NT2/D1 (cell line): ENCODE measurements around a stretch of chr13.

- RRBS, 2 experiments: no CpG with 5 or more reads among the region's 10 CpGs
Measured at GRCh38 chr13:99425462-99425956, 75.8 kb upstream of the TM9SF2 start.

DNA sequence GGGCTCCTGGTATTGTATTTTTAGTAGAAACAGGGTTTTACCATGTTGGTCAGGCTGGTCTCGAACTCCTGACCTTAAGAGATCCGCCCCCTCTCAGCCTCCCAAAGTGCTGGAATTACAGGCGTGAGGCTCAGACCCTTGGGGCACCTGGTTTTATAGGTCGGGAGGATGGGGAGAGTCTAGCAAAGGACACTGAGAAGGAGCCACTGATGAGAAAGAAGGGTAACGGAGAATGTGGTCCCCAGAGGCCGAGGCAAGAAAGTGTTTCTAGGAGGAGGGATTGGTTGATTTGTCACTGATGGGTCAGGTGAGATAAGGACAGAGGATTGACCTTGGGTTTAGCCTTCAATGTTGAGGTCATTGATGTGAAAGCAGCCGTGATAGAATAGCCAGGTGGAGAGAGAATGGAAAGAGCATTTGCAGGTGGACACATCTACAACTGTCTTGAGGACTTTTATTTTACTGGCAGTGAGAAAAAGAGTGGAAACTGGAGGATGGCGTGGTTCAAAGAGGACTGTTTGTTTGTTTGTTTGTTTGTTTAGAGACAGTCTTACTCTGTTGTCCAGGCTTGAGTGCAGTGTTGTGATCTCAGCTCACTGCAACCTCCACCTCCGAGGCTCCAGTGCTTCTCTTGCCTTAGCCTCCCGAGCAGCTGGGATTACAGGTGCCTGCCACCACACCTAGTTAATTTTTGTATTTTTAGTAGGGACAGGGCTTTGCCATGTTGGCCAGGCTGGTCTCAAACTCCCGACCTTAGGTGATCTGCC, 23.6 kb downstream of the TM9SF2 start:
- RRBS, 2 experiments: no CpG with 5 or more reads among the region's 11 CpGs

GRCh38 chr13:99542681-99543464, 41.6 kb downstream of the TM9SF2 start:
- RRBS, 2 experiments: no CpG with 5 or more reads among the region's 8 CpGs

GRCh38 chr13:99895917-99896629, 75.5 kb downstream of the ZIC5 start:
- RRBS, 2 experiments: 95% methylated on average over 35 to 44 of the region's 84 CpGs

DNA sequence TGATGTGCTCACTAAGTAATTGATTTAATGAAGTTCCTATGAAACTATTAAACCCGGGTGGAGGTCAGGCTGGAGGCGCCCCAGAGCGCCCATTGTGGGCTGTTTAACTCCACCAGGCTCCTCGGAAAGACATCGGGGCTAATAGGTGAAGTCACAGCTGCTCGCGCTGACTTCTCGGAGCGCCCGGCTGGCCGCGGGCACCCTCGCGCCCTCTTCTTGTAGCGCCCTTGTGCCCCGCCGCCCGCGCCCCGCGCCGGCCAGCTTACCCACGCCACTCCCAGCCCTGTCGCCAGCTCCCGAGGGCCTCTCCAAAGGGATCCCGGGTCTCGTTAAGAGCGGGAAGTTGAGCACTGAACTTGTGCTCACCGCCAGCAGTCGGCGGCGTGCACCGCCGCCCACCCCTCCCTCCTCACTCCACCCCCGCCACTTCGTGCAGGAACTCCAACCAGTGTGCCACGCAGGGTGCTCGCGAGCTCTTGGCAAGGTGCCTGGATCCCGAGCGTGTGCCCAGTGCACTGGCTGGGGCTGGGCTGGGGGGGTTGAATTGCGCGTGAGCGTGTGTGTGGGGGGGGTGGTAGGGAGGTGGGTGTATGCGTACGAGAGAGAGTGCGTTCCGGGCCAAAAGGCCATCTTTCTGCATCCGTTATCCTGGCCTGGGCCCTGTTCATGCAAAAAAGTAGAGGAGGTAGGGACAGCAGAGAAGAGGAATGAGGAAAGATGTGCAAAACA, 14.6 kb downstream of the ZIC5 start:
- RRBS, 2 experiments: 1% methylated on average over 17 of the region's 49 CpGs

GRCh38 chr13:99979813-99980449, 1.7 kb upstream of the ZIC2 start:
- RRBS, 2 experiments: under 1 to 1% methylated on average over 21 of the region's 56 CpGs

DNA sequence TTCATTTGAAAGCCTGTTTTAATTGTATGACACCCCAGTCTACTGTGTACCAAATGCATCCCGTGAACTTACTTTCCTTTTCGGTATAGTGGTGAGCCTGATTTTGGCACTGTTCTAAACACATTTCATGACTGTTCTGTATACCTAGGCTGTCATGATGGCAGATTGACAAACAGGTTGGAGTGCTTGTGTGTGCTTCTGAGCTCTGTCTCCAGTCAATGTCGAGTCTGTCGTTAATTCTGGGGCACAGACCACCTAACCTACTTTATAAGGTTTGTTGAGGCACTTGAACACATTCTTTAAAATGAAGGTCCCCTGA, 806 bp downstream of the PCCA start:
- RRBS, 2 experiments: no CpG with 5 or more reads among the region's 4 CpGs

GRCh38 chr13:100129673-100129924, 40.7 kb downstream of the PCCA start:
- RRBS, 2 experiments: no CpG with 5 or more reads among the region's 2 CpGs

- RRBS, 2 experiments: 20 to 88% methylated on average over 6 of the region's 36 CpGs
Measured at GRCh38 chr13:100521019-100522243, 67.2 kb downstream of the GGACT start.

DNA sequence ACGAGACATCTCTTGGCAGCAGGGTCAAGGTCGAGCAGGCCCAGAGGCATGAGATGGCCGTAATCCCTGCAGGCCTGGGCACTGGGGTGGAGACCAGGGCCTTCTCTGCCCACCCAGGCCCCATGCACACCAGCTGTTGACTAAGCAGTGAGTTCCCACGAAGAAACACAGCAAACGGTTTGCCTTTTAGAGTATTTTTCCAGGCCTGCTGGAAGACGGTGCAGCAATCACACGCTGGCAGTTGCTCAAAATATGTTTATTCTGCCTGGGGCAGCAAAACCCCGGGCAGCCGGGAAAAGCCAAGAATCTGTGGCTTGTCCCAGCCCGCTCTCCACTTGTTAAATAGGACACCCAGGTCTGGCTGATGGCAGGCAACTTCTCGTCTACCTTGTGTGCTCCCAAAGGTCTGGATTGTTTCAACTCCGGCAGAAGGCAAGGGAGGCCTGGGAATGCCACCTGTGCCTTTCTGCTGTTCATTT, 40.8 kb downstream of the GGACT start:
- RRBS, 2 experiments: no CpG with 5 or more reads among the region's 12 CpGs

GRCh38 chr13:101489759-101490242, 37.3 kb downstream of the ITGBL1 start:
- RRBS, 2 experiments: no CpG with 5 or more reads among the region's 2 CpGs

DNA sequence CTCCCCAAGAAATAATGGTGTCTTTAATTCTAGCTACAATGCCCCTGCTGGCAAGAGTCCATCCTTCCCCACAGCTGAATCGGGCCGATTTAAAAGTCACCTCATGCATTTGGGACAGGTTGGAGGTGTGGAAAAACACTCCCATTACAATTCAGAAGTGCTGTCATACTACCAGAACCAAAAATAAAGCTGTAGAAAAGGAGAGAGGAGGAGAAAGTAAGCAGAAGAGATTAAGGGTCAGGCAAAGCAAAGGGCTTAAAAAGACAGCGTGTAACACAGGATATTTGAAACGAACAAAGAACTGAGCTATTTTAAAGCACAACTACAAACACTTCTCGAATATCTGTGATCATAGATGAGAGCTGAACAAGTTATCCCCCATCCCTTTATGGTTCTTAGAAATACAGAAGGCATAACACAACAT, 285.4 kb upstream of the TPP2 start:
- RRBS, 2 experiments: no CpG with 5 or more reads among the region's 5 CpGs

GRCh38 chr13:102353359-102353696, 243.5 kb upstream of the TPP2 start:
- RRBS, 2 experiments: no CpG with 5 or more reads among the region's 3 CpGs

DNA sequence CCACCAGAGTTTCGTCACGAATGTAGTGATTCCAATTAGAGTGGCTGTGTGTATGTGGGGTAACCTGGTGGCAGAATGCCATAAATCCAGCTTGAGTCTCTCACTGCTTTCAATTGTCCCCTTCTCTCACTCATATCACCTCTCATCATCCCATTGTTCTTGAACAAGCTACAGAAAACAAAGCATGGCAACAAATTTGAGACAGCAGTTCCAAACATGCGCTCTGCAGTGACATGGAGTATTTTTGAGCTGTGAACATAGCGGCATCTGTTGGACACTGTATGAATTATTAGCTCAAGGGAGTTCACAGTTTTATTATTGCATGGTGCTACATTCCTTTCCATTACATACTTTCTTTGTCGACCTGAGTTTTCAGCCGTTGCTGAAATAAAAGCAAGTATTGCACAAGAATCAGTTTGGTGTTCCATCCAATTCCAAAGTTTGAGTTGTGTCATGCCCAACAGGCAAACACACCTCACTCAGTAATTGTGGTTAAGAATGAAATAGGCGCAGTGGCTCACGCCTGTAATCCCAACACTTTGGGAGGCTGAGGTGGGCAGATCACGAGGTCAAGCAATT, 30.0 kb upstream of the METTL21C start:
- RRBS, 2 experiments: no CpG with 5 or more reads among the region's 9 CpGs

- RRBS, 2 experiments: 3 to 4% methylated on average over 35 to 37 of the region's 79 CpGs
Measured at GRCh38 chr13:102800119-102800873, 1.4 kb downstream of the BIVM start.

DNA sequence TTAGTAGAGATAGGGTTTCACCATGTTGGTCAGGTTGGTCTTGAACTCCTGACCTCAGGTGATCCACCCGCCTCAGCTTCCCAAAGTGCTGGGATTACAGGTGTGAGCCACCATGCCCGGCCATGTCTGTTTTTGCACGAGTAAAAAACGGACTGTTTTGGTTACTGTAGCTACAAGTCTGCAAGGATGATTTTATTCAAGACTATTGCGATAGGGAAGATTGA, 103.9 kb upstream of the SLC10A2 start:
- RRBS, 2 experiments: no CpG with 5 or more reads among the region's 5 CpGs

GRCh38 chr13:105139354-105139714, 326.5 kb upstream of the DAOA start:
- RRBS, 2 experiments: no CpG with 5 or more reads among the region's 6 CpGs

- RRBS, 2 experiments: no CpG with 5 or more reads among the region's 3 CpGs
Measured at GRCh38 chr13:106151842-106152491, 383.5 kb downstream of the EFNB2 start.

DNA sequence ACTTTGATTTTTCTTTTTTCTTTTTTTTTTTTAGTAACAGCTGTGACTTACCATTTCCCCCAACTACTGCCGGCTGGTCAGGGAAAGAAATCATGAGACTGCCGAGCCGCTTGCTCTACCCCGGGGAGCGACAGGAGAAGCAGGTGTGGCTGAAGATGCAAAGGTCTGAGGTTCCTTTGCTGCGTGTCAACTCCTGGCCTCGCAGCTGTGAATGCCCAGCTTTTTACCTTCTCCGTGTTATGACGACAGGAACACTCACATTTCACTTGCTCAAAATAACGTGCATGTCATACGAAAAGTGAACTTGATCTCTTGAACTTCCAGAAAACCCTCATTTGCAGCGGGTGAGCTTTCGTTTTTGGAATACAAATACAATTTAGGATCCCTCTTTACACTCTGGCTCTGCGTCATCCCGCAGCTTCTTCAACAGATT, 117.9 kb downstream of the EFNB2 start:
- RRBS, 2 experiments: no CpG with 5 or more reads among the region's 15 CpGs

DNA sequence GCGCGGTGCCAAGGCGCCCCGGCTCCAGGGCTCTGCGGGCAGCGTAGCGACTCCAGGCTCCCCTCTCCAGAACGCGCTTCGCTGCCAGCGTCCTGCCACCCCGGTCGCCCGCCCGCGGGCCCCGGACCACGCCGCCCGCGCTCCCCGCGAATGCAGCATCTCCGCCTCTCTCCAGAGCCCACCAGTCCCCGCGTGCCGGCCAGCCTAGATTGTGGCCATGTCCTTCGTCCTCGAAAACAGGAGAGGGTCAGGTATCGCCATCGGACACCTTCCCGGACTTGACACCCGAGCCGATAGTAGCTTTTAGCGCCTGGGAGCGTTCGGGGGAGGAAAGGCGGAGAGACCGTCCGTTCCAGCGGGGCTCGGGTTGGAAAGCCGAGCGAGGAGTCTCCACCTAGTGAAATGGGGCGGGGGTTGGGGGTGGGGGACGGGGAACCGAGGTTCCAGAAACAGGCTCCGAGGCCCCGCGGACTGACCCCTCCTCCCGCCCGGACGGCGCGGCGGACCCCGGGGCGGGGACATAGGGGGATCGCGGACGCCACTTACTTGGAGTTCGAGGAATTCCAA, 1.1 kb downstream of the EFNB2 start:
- RRBS, 2 experiments: under 1 to 2% methylated on average over 27 of the region's 62 CpGs